ENCODE measurements around the gene TRDMT1.

DNA sequence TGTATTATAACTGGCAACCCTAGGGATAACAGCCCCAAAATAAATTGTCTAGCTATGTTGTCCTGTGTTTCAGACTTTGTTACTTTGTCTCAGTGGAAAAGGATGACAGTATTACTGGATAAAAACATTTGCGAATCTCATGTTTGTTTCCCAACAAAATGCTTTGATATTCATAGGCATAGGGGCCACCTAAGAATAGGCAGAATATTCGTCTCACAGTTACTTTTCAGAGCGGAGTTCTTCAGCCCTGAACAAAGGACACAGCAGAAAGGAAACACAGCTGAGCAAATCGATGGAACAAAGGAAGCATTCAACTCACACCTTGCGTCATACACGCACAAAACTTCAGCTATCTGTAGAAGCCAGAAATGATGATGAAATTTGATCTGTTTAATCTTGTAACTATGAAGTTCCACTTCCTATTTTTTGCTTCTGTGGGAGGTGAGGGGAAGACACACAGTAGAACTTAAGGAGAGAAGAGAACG lies 26.4 kb downstream of the FAM171A1 start:
- RRBS, result no CpG with 5 or more reads among the region's 7 CpGs

DNA sequence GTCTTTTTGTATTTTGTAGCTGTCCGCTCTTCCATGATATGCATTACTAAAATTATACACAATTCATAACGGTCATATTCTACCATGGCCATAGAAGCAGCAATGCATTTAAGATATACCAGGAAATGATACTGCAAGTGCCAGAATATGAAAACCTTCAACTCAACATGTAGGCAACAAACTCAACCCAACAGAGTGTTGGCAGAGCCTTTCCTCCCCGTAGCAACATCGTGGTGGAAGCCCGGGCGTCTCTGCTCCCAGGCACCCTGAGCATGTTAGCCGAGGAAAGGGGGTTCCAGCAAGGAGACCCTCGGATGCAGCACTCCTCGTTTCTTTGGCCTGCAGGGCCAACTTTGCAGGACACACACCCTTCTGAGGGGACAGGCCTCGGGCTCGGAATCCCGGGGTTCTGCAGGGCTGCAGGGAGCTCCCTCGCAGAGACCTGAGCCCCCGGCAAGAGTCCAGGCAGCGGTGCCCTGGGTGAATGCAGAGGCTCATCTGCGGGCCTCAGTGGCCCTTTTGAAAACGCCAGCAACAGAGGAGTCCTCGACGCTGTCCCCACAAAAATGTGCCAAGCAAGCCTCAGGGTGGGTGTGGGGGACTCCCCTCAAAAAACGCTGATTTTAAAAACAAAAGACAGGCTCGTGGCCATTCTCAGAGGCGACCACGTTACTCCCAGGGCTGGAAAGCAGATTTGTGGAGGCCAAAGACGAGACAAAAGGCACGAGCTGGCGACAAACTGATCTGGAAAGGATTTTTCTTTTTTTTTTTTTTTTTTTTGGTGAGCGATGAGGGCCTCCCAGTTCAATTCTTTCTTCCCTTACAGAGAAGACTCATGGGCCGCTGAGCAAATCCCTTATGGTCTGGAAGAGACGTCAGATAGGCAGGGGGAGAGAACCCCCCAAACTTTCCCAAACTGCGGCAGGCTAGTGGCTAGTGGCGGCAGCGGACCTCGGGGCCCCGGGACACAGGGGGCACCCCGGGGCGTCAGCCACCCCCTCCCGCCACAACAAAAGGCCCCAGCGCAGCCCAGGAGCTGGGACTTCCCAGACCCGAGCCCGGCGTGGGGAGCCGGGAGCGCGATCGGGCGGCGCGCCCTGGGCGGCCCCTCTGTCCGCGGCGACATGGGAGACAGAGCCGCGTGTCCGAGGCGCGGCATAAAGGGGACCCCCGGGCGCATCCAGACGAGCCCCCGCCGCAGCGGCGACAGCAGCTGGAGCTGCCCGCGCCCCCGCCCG lies 1.2 kb downstream of the FAM171A1 start:
- RRBS, result 8% methylated on average over 32 of the region's 68 CpGs

DNA sequence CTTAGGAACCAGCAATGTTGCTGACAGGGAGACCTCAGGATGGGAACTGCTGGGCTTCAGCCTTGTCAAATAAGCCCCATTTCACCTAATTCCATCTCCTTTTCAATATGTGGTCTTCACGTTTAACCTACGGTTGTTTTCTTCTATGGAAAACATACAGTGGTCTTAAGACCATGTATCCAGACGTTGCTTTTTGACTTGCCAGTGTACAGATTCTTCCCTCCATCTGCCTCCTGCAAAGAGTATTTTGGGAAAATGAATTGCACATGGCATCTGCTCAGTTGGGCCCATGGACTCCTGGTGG lies 97.7 kb upstream of the FAM171A1 start:
- RRBS, result no CpG with 5 or more reads among the region's 3 CpGs

- RRBS, result no CpG with 5 or more reads among the region's 3 CpGs
Measured at GRCh38 chr10:15603598-15603981, 116.1 kb downstream of the ITGA8 start.

DNA sequence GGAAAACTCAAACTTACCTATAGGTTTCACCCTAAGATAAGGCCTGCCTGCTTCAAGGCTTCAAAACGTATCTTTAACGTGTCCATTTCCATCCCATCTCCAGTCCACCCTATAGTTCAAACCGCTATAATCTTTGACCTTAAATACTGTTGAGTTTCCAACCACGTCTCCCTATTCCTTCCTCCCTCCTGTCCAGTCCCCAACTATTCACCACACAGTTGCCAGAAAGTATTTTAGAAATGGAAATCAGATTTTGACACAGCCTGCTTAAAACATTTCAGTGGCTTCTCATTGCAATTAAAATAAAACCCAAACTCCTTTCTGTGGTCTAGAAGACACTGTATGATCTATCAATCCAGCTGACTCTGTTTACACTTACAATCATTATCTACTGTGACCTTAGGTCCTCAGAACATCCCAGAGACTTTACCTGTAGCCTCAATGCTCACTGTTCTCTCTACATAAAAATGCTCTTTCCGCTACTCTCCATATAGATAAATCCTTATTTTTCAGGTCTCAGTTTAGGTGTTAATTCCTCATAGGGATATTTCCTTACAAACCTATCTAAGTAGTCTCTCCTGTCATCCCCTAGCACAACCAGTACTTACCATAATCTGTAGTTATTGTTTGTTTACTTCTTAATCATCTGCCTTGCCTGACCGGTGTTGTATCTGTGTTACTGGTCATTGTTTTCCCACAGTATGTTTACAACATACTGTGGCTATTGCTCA lies 8.6 kb downstream of the MINDY3 start:
- RRBS, result no CpG with 5 or more reads among the region's 6 CpGs

DNA sequence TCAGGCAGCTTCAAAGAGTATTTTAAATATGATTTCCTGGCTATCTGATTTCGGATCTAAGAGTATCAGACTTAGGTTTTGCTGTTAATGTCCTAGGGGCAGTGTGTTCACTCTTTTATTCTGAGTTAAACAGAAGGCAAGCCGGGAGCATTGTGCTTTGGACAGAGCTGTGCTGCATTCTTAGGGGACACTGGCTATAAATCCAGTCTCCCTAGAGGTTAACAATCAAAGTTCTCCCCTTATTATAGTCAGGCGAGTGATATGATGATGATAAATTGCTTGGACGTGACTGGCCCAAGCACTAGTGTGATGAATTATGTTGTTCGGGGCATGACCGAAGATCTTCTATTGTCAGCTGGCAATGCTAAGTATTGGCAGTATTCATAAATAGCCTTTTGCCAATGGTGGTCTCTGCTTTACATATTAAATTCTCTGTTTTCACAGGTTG lies 4.6 kb downstream of the PTER start:
- RRBS, result no CpG with 5 or more reads among the region's 6 CpGs

DNA sequence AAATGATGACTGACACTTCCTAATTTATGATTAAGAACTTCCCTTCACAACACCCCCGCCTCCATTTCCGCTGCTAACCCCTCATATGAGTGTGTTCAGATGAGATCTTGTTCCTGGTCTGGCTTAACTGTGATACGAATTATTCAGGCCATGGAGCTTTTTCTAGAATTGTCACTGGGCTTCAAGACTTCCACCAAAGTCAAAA lies 34.0 kb downstream of the PTER start:
- RRBS, result no CpG with 5 or more reads among the region's 3 CpGs

DNA sequence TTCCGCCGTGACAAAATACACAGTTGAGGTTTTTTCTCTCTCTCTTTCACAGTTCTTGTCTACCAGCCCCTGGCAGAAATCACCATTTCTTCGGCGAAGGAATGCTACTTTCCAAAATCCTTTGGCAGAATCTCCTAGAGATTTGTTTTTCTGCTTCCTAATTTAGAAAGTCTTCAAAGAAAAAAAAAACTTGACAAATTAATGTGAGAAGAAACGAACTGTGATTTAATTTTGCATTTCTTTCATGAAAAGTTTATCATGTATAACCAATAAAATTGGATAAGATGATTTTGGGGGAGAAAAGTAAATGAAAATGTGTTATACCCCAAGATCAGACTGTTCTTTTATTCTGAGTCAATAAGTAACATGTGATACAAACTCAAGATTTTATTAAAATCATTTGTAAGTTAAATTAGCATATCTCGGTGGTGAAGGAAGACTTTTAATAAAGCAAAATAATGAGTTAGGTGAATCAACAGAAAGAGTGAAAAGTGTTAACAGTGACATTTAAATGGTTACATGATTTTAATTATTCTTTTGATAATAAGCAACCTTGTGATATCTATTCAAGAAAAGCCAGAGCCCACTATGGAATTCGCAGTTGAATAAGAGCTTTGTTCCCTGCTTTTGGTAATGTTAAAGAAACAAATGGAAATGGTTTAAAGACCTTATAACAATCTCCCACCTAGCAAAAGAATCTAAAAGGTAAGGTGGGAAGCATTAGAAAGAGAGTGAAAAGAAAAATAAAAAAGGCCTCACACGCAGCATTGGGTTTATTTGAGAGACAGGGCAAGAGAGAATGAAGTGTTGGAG lies 71.1 kb upstream of the C1QL3 start:
- RRBS, result no CpG with 5 or more reads among the region's 8 CpGs

GRCh38 chr10:16965977-16966688 lies 148.9 kb upstream of the RSU1 start:
- RRBS, result no CpG with 5 or more reads among the region's 9 CpGs

DNA sequence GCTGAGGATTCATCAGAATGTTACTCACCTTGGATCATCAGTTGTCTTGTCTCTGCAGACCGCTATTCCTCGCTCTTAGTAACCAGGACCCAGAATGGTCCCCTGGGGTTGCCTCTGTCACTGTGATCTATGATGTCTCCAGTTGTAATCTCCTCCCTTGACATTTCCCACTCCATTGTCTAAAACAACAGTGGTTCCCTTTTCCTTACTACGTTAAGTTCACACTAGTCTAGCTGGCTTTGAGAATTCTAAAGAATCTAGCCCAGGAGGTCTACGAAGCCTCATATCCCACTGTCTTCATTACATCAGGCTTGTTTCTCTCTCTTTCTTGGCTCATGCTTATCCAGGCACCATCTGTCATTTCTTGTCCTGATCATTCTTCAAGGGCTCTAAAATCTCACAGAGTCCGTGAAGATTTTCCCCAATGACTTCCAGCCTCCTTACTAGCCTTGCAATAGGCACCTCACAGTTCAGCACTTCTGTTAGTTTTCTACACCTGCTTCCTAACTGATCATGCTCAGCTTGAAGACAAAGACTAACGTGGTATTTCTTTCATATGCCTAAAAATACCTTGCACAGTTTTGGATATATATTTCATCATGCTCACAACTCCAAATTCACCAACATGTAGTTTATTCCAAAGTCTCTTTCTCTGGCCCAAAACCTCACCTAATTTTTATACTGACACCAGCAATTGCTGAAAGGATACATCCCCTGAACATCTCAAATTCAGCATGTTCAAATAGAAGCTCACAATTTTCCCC lies 125.7 kb downstream of the CUBN start:
- RRBS, result no CpG with 5 or more reads among the region's 6 CpGs

GRCh38 chr10:17062395-17062924 lies 67.2 kb downstream of the CUBN start:
- RRBS, result no CpG with 5 or more reads among the region's 3 CpGs

GRCh38 chr10:17115100-17115563 lies 14.5 kb downstream of the CUBN start:
- RRBS, result no CpG with 5 or more reads among the region's 6 CpGs

DNA sequence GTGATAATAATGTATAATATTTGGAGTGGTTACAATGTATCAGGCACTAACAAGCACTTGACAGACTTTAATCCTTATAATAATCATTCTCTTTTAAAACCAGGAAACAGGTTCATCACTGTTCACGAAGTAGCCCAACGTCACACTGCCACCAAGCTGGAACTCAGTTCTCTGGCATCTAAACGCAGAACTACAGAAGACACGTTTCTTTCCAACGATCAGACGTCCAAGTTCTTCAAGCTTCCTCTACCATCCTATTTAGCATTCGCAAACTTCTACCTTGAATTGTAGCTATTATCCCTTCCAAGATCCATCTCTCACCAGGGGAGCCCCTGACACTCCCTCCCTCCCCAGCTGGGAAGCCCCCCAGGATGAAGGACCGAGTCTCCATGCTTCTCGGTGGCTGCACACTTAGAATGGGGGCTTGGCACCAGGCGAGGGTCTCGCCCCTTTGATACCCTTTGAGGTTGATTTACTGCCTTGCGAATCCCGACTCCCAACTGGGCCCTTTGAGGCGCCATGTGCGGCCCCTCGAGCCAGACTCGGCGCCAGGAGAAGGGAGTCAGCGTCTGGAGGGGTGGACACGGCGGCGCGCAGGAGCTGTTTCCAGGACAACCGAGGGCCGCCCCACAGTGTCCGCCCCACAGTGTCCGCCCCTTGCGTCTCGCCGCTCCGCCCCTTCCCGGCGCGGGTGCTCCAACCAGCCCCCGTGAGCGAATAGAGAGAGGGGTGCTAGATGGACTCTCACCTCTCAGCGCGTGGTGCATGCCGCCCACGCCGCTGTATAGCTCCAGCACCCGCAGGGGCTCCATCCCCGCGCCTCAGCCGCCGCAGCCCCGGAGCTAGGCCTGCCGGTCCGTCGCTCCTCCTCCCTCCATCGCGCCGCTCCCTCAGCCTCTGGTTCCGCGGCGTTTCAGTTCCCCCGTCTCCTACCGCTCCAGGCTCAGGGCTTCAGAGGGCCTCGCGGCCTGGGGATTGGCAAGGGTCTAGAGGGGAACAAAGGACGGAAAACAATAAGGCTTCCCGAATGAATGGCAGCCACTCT lies at the start of gene TRDMT1:
Gene TRDMT1 (minus strand): TSS at position 850 of the 1,045 bp plus-strand sequence.
- RRBS, result no CpG with 5 or more reads among the region's 62 CpGs

DNA sequence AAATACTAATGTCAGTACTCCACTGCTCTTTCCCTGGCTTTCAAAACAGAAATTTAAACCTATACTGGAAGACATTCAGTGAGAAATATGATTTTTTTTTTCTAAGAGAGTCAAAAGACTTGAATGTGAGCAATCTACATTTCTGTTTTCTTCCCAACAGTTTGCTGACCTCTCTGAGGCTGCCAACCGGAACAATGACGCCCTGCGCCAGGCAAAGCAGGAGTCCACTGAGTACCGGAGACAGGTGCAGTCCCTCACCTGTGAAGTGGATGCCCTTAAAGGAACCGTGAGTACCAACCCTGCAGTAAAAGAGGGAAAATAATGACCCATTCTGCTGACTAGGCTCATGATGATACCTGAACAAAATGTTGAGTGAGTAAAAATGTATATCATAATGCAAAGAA lies 6.5 kb downstream of the VIM start:
- RRBS, result 98% methylated on average over 4 of the region's 5 CpGs

DNA sequence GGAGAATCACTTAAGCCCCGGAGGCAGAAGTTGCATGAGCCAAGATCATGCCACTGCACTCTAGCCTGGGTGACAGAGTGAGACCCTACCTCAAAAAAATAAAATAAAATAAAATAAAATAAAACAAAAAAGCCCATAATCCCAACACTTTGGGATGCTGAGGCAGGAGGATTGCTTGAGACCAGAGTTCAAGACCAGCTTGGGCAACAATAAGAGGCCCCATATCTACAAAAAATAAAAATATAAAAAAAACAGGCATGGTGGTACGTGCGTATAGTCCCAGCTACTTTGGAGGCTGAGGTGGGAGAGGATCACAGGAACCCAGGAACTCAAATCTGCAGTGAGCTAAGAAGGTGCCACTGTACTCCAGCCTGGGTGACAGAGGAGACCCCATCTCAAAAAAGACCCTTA lies 13.3 kb downstream of the VIM start:
- RRBS, result no CpG with 5 or more reads among the region's 3 CpGs

DNA sequence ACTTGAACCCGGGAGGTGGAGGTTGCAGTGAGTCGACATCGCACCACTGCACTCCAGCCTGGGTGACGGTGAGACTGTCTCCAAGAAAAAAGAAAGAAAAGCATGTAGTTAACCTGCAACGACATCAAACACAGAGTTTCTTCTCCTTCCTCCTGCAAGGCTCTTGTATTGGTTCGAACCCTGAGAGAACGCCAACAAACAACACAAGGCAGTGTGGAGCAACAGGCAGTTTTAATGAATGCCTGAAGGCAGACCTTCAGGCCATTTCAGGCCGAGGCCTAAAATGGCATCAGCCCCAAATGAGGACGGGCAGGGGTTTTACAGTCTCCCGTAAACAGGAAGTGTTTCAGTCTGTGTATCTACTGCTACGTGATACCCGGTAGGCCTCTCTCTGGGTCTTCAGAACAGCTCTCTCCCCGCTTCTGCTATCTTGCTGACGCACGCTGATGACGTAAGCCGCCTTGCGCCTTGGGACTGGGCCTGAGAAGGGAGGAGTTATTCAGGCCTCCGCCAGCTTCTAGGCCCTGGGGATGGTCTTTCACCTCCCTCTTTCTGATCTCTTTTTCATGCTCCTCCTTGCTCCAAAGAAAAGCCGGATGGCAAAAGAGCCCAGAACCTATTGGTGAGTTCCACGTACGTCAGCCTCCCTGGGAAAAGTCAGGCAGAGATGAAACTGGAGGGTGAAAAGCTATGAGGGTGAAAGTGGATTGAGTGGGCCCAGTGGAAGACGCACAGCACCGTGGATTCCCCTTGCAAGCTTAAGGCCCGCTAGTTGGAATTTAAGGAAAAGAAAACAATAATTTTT lies 67.7 kb downstream of the ST8SIA6 start:
- RRBS, result no CpG with 5 or more reads among the region's 25 CpGs

DNA sequence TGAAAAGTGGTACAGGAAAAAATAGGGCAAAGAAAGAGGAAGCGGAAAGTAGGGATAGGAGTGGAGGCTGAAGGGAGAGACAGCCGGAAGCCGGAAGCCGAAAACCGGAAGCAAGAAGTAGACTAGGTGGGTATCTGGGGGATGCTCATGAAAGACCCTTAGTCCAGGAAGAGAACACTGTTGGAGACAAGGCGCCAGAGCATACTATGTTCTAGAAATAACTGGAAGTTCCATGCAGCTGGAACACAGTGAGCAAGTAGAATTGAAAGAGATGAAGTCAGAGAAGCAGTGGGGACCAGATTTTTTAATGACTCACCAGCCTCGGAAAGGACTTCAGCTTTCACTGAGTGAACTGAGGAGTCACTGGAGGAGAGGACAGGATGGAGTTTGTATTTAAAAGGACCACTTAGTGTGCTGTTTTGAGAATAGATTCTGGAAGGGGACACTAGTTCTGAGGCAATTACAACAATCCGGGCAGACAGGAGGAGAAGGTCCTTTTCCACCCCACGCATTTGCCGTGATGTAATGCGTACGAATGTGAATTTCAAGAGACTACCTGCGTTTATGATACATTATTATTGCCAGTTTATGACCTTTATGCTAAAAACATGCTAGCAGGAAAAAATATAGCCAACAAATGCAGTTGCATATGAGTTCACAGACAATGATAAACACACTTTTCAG lies 22.3 kb downstream of the ST8SIA6 start:
- RRBS, result no CpG with 5 or more reads among the region's 13 CpGs

- RRBS, result no CpG with 5 or more reads among the region's 8 CpGs
Measured at GRCh38 chr10:17445331-17446240, 8.8 kb downstream of the ST8SIA6 start.

GRCh38 chr10:17451966-17452504 lies 2.4 kb downstream of the ST8SIA6 start:
- RRBS, result no CpG with 5 or more reads among the region's 6 CpGs

DNA sequence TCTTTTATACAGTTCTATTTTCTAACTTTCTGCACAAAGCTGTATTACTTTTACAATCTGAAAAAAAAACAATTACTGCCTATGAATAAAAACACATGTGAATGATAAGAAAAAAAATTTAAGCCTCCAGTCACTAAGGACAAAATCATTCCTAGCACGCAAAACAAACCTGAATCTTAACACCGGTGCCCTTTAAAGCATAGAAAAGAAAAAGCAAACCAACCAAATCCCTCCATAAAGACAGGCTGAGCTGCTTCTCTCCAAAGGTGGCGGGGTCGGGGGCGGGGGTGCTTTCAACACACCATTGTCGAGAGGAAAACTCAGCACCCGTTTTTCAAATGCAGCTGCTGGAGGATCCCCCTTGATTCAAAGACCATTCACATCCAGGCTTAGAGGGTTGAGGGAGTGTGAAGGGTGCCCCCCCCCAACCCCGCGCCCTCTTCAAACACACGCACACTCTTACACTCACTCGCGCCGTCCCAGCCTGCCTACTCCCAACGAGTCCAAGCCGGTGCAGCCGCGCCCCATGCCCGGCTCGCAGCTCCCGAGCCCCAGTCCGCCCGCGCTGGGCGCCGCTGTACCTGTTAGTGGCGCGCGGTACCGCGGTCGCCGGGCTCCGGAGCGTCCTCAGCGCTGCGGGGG lies 1.3 kb downstream of the ST8SIA6 start:
- RRBS, result 24% methylated on average over 17 of the region's 36 CpGs